Progenitor cell of endocrine pancreas (in vitro differentiated cells): Measurements from ENCODE around the genes OR6V1, OR6B1, CUL1, PDIA4 and ZNF282.

DNA sequence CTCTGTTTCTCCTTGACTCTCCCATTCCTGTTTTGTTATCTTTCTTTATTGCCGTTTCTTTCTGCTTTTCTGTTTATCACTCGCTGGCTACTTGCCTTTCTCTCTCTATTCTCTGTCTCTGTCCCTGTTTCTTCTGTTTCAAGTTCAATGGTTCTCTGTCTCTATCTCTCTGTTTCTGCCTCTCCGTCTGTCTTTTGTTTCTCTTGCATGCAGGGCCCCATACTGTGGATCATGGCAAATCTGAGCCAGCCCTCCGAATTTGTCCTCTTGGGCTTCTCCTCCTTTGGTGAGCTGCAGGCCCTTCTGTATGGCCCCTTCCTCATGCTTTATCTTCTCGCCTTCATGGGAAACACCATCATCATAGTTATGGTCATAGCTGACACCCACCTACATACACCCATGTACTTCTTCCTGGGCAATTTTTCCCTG lies at the start of gene OR6V1:
Gene OR6V1 (plus strand): TSS at position 232 of the 429 bp plus-strand sequence.
- PRO-cap = no peak

- PRO-cap = no peak
These were observed 1.5 kb downstream of the TMEM139 start for GRCh38 chr7:143285830-143287100.

DNA sequence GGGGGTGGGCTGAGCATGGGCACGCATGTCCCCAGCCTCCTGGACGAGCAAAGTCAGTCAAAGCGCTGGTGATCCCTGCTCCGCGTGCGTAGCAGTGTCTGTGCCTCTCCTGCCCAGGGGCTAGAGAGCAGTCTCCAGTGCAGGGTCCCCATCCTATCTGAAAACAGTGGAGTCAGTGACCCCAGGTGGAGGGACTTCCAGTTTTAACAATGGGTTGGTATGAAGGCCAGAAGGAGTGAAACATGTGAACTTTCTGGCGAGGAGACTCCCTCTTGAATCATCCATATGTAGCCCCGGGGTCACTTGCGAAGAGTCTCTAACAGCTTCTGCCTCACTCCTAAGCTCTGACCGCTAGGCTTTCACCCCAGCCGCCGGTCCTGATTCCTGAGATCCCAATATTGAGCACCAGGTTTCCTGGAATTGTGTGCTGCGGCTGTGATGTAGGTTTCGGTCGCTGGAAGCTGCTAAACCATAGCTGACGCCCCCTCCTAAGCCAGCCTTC lies 653 bp upstream of the CASP2 start:
- PRO-cap = no peak

DNA sequence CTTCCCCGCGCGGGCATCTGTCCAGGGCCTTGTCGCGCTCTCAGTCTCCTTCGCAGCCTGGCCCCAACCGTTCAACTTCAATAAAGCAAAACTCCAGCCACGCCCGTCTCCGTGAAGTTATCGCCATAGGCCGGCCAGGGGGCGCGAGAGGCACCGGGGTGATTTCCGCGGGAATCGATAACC lies 311 bp upstream of the CASP2 start:
- PRO-cap = bidirectional peak, plus-strand start outside the sequence, minus-strand start at position 82 of the sequence

- PRO-cap = unidirectional peak, plus-strand start at chr7:143345647
These were observed 17.1 kb downstream of the FAM131B start for GRCh38 chr7:143345276-143345988.

GRCh38 chr7:143376215-143376925 lies 4.8 kb upstream of the ZYX start:
- PRO-cap = no peak

DNA sequence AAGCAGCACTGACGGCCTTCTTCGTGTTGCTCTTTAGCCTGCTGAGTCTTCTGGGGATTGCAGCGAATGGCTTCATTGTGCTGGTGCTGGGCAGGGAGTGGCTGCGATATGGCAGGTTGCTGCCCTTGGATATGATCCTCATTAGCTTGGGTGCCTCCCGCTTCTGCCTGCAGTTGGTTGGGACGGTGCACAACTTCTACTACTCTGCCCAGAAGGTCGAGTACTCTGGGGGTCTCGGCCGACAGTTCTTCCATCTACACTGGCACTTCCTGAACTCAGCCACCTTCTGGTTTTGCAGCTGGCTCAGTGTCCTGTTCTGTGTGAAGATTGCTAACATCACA lies 174 bp downstream of the TAS2R41 start:
- PRO-cap = no peak

DNA sequence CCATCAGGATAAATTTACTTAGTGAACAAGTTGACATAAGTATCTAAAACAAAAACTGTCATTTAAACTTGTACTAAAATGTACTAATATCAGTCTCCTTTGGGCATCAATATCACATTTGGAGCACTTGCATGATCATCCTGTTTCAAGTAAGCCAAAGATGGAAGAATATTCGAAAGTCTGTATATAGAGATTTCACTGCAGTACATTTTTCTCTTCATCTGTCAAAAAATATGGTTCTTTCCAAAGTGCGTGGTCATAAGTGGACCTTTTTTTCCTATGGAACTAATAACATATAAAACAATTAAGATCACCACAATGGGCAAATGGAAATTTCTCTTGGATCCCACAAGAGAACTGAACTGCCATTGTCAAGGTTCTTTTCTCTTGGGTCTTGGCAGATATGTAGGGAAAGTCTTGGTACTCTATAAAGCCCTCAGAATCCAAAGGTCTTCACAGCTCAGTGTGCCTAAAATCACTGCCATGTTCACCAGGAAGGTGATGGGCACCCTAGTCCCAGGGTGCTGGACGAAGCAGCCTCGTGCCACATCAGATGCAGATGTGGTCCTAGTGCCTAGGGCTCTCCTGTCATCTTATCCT lies at the start of gene OR6B1:
Gene OR6B1 (plus strand): TSS at position 446 of the 600 bp plus-strand sequence.
- PRO-cap = no peak

DNA sequence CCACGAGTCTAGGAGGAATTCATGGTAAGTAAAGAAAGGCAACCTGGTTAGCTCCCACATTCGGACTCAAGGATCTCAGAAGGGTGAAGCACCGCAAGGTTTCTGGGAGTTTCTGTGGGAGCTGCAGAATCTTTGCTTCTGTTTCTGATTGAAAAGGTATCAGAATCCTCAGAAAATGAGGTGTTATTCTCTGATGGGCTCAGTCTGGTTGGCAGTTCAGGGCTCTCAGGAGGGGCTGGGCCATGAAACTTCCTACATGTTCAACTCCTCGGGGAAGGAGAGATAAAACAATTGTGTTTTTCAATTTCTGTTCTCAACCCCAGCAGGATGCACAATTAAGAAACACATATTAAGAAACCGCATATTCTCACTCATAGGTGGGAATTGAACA lies 9.1 kb downstream of the OR2A7 start:
- PRO-cap = no peak

- PRO-cap = no peak
These were observed 7.8 kb downstream of the ARHGEF5 start for GRCh38 chr7:144363025-144363393.

DNA sequence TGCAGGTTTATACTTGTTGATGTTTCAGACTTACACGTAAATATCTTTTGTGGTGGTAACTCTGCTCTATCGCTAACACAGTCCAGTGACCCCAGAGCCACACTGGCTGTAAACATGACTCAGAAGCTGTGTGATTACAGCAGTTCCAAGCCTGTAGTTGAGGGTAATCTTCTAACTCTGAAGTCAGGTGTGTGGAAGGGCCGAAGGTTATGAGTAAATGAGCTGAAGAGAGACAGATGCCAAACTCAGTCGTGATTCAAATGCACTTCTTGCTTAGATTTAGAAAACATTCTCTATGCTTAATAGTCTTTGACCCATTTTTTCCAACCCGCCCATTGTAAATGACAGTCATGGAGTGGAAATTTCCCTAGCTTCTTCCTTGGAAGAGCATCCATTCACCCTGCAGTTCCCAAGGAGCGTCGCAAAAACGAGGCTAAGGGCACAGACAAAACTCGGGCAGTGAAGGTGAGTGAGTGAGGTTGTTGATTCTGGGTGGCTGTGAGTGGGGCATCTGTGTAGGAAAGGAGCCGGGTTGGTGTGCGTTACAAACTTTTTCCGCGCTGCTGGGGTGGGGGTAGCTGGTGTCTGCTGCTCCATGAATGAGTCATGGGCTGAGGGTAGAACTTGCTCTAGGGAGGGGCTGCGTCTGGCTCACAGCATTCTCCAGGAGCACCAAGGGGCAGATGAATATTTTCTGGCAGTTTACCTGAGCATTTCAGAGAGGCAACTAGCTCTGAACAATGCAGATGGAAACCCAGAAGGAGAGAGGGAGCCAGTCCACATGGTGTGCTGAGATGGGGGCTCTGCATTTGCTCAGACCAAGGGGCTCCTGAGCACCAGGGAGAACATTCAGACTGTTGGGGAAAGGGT lies 25.6 kb downstream of the NOBOX start:
- PRO-cap = no peak

GRCh38 chr7:146750069-146750372 lies 633.4 kb downstream of the CNTNAP2 start:
- PRO-cap = no peak

- PRO-cap = no peak
These were observed 34.4 kb upstream of the CUL1 start for GRCh38 chr7:148664282-148664685.

DNA sequence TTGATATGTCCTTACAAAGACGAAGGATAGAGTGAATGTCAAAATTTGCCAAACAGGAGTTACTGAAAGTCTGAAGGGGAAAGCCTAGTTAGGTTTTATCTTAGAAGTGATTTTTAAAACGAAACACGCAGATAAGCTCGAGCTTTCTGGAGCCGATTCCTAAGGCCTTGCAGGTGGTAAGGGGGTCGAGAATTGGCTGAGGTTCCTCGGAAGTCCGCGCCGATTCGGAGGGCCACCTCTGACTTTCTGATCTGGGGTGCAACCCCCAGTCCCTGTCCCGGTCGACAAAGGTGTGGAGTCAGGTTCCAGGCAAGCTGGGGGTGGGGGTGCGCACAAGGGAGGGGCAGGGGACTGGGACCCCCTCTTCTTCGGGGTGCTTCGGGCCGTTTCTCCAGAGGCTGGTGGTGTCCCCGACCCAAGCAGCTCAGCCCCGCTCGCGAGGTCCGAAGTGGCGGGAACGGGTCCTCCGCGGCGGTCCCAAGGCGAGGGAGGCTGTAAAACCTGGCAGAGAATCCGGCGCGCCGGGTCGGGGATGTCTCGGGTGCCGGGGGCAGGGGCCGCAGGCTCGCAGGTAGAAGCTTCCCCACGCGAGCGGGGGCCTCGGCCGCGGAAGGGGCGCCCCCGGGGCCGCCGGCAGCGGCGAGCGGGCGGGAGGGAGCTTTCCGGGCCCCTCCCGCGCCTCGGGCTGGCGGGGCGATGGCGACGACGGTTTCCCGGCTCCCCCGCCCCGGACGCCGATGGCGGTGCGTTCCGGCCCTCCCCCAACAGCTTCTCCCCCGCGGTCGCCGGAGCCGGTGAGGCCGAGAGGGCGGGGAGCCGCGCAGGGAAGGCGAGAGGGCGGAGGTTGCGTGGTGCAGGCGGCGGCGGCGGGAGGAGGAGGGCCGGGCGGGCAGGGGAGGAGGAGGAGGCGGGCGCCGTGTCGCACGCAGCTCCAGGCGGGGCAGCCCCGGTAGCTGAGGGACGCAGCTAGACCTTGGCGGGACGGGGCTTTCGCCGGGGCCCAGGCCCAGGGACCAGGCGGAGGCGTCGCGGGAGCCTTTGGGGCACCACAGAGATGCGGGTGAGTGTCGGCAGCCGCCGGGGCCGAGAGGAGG lies at the start of gene CUL1:
Gene CUL1 (plus strand): TSS at position 934 of the 1,094 bp plus-strand sequence.
- PRO-cap = unidirectional peak, plus-strand start at position 188 of the sequence; unidirectional peak, plus-strand start at position 279 of the sequence; bidirectional peak, plus-strand start at position 507 of the sequence, minus-strand start at position 450 of the sequence; bidirectional peak, plus-strand start at position 884 of the sequence, minus-strand start at position 698 of the sequence

DNA sequence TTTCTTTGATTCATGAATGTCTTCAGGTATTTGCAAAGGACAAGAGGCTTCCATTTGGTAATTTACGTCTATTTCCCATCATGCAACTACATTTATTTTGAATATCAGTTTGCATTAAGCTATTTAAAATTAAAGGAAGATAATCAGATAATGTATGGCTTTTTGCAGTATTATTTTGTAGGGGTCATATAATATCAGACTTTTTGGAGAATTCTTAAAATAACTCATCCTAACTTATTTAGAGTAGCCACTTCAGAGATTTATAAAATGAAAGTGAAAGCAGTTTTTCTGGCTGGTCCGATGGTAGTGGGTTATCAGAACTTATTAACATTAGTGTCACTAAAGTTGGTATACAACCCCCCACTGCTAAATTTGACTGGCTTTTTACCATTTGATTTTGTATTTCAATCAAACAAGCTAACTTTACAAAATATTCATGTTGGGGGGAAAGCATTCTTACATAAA lies 65.2 kb downstream of the PDIA4 start:
- PRO-cap = unidirectional peak, plus-strand start at position 291 of the sequence

GRCh38 chr7:148979693-148980250 lies 48.5 kb downstream of the PDIA4 start:
- PRO-cap = no peak

- PRO-cap = no peak
These were observed 23.1 kb downstream of the PDIA4 start for GRCh38 chr7:149005122-149005636.

DNA sequence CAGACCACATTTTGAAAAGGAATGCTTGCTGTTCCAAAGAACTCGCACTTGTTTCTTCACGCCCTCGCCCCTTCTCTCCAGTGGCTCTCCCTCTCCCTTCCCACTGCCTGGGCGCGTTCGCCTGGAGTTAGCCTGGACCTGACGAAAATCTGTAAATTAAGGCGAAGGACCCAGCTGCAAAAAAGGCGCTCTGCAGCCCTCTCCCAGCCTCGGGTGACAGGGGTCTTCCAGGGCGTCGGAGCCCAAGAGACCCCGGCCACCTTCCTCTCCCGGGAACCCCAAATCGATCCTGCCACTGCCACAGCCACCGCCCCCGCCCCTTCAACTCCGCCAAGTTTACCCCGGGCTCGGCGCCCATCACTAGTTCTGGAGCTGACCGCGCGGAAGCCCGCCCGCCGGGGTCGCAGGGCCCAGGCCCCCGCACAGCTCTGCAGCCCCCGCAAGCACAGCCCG lies 435 bp downstream of the PDIA4 start:
- PRO-cap = bidirectional peak, plus-strand start at position 154 of the sequence, minus-strand start outside the sequence; bidirectional peak, plus-strand start at position 360 of the sequence, minus-strand start at position 280 of the sequence

DNA sequence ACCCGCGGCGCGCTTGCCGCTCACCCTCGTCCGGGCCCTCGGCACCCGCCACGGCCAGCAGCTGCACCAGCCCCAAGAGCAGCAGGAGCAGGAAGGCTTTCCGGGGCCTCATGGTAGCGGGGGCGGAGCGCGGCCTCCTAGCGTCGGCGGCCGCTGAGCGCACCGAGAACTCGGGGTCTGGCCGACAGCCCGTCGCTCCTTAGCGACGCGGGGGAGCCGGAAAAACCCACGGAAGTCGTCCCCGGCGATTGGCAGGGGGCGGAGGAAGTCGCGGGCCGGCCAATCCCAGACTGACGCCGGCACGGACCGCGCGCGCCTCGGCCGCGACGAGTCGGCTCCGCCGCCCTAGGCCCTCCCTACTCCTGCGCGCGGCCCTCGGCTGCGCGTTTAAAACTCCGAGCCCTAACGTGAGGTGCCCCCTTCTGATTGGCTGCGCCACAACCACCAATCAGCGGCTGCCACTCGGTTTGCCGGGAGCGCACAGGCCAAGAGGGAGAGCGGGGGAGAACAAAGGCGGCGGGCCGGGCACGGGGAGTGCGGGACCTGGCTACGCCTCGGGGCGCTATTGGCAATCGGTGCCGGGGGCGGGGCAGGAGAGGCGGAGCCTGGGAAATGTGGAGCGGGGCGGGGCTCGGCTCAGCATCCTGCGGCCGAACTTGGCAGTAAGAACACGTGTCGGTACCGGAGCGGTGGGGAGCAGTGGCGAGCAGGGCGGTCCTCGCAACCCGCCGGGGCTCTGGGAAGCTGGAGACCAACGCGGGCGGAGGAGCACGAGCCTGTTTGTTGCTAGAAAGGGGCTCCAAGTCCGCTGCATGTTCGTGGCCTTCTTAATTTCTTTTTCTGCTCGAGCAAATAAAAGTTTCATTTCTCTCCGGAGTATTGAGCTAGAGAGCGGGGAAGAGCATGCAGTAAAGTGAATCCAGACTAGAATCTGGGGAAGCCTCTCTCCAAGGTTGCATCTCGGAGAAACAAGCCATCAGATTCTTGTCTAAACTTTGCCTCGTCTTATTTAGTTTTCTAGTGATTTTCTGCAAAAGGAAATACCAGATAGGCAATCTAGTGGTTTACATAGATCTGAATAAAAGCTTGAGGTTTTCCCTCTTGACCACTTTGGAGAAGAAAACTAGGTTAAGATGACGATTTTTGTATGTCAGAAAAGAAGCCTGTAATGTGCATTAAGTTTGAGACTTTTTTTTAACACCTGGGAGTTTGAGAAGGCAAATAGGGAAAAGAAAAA lies at the start of gene PDIA4:
Gene PDIA4 (minus strand): TSS at position 209 of the 1,237 bp plus-strand sequence.
- PRO-cap = bidirectional peak, plus-strand start at position 642 of the sequence, minus-strand start at position 172 of the sequence

DNA sequence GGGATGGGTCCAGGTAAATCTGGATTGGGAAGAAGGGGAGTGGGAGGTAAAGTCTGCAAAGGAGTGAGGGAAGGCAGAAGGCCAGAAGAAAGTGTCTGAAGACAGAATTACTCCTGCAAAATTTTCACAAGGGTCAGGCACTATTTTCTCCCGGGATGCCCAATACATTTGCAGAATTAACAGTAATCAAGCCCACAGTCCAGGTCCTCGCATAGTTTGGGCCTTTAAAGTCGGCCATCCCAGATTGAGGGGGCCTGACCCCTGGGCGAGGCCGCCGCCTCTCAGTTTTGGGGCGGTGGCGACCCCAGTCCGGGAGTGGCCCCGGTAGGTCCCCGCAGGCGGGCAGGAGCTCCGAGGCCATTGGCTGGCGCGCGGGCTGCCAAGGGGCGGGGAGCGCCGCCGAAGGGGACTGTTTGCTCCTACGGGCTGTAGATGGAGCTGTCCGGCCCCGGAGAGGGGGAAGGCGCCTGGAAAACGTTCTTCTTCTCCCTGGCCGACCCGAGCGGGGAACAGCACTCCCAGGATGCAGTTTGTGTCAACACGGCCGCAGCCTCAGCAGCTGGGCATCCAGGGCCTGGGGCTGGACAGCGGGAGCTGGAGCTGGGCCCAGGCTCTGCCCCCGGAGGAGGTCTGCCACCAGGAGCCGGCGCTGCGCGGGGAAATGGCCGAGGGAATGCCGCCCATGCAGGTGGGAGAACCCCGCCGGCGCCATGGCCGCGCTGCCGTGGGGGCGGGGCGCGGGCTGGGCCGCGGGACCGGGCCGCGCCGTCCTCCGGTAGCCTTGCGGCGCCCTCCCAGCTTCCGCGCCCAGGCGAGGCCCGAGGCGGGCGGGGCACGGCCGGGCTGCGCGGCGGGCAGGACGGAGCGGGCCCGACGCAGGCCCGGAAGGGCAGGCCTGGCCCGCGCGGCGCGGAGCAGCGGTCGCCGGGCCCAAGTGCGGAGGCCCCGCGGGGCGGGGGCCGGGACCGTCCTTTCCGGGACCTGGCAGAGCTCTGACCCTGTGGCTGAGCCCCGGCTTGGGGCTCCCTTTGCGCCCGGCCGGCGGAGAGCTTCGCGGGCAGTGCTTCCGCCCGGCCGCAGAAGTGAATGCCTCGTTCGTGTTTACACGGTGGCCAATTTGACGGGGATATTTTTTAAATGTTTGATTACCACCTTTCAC lies at the start of gene ZNF282:
Gene ZNF282 (plus strand): TSS at position 480 of the 1,159 bp plus-strand sequence.
- PRO-cap = bidirectional peak, plus-strand start at position 566 of the sequence, minus-strand start at position 662 of the sequence; bidirectional peak, plus-strand start at position 810 of the sequence, minus-strand start at position 726 of the sequence; bidirectional peak, plus-strand start outside the sequence, minus-strand start at position 994 of the sequence